Penis (tissue), 1 donor: Measurements from ENCODE around the genes CATSPERE, COX20 and EFCAB2.

DNA sequence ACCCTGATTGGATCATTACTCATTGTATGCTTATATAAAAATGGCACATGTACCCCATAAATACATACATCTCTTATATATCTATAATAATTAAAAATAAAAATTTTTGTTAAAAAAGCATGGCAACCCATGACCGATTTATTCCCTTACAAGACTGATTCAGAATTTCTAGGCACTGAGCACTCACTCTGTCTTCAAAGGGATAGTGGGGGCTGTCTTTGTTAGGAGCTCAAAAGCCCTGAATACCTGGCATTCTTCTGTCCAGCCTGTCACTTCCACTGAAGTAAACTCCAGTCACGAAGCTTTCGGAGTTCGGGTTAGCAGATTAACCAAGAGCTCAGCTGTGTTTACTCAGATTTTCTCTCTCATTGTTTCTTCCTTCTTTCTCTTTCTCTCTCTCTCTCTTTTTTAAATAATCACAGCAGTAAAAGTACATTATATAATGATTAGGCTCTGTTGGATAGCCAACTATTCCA, 9.2 kb downstream of the C1orf100 start:
- PRO-cap = no peak

DNA sequence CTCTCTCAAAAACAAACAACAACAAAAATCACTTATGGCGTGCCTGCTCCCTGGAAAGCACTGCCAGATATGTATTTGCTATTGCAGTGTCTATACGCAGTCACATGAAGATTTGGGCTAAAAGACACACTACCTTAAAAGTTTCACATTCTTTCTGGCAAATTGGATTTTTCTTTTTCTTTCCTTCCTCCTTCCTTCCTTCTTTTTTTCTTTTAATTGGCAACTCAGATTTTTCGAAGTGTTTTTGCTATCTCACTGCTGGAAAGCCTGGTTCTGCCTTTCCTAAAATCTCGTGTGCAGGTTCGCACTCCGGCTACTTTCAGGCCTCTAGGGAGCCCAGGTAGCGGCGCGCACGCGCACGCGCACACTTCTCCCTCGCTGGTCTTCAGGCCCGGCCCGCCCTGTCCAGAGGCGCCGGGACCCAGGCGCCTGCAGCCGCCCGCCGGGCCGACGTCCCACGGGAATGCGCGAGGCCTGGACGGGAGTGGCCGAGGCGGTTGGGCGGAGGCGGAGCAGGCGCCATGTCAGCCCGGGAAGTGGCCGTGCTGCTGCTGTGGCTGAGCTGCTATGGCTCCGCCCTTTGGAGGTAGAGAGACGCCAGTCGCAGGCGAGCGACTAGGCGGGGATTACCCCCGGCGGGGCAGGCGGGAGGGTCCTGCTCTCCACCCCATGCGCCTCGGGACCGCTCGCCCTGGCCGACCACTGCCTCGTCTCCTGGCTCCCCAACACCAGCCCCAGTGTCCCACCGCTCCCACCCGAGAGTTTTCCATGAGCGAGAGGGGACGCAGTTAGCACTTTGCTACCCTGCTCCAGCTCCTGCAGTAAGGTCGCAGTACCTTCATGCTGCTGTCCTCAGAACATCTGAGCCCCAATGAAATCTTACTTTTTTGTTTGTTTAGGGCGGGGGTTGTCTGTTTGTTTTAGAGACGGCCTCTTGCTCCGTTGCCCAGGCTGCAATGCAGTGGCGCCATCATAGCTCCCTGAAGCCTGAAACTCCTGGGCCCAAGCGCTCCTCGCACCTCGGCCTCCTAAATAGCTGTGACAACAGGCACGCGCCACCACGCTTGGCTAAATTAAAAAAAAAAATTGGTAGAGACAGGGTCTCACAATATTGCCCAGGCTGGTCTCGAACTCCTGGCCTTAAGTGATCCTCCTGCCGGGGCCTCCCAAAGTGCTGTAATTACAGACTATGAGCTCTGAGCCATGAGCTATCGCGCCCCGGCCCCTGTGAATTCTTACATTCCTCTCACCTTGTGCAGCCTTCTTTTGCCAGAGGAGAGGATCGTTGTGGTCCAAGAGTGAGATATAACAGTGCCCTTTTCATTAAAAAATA, at the start of gene CATSPERE:
CATSPERE (plus strand) TSS at position 365 of the 1,333 bp plus-strand sequence.
- PRO-cap = bidirectional peak, plus-strand start at position 408 of the sequence, minus-strand start at position 329 of the sequence; bidirectional peak, plus-strand start at position 618 of the sequence, minus-strand start at position 465 of the sequence

GRCh38 chr1:244614134-244614961, 38.6 kb upstream of the DESI2 start:
- PRO-cap = no peak

DNA sequence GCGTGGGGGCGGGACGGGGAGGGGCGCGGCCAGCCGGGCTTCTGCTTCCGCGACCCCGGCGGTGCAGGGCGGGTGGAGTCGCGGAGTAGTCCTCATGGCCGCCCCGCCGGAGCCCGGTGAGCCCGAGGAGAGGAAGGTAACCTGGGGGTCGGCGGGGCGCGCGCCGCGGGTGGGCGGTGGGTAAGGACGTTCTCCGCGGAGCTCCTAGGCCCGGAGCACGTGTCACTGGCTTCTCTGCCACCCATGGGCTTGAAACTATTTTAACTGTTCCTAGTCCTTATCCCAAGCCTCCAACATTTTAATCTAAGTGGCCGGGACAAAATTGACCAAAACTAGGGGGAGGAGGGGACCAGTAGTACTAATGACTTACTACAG, at the start of gene COX20:
COX20 (plus strand) TSS at position 38 of the 375 bp plus-strand sequence.
- PRO-cap = bidirectional peak, plus-strand start at position 38 of the sequence, minus-strand start outside the sequence

DNA sequence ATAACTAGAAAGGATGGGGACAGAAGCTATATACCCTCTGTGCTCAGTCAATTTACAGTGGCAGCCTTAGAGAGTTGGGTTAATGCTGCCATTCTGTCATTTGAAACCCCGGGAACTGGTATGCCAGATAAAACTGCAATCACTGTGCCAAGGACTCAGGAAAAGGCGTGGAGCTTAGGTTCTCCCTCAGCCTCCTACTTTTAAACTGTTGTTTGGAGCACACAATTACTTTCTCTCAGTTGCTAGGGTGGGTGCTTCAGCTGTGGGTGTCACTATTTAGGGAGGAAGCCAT, 15.1 kb upstream of the EFCAB2 start:
- PRO-cap = no peak

GRCh38 chr1:244969570-244970272, at the start of gene EFCAB2:
TSS of gene EFCAB2 (plus strand) at chr1:244969682.
- PRO-cap = bidirectional peak, plus-strand start at chr1:244969779, minus-strand start at chr1:244969981; bidirectional peak, plus-strand start at chr1:244970139, minus-strand start at chr1:244970228

- PRO-cap = no peak
Observed at GRCh38 chr1:245091659-245092401, 63.0 kb upstream of the KIF26B start.

DNA sequence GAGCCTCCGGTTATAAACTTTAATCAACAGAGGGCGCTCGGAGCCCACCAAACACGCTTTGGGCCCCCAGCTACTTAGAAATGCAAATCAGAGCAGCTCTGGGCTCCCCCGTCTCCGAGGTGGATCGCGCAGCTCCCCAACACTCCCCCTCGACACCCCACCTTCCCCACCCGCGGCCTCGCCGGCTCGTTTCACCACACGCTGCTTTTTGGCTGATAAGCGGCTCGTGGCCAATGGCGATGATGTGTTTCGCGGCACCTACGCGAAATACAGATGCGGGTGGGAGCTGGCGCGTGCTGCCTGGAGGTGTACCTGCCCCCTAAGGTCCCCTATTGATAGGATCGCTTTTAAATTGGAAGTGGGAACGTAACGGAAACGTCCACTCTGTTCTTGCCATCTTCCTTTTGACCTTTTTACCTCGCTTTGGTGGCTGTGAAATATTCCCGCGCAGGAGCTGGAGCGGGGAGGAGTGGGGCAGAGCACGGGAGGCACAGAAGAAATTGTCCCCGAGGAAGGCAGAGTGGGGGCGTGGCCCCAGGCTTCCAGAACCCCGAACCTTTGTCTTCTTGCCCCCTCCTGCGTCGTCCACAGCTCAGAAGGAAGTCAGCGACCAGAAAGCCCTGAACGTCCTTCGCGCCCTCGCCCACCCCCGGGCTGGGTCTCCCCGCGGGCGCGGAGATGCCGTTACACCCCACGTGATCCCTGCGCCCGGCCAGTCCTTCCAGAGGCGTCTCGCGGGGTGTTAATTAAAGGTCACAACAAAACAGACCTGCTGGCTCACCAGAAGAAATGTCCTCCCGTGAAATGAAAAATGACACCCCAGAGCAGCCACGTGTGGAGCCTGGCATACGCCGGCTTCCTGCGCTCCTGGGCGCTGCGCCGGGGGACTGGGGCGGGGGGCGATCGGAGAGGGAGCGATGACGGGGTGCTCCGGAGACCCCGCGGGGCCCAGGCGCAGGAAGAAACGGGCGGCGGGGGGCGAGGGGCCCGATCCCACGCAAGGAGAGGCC, 1.3 kb upstream of the KIF26B start:
- PRO-cap = no peak

DNA sequence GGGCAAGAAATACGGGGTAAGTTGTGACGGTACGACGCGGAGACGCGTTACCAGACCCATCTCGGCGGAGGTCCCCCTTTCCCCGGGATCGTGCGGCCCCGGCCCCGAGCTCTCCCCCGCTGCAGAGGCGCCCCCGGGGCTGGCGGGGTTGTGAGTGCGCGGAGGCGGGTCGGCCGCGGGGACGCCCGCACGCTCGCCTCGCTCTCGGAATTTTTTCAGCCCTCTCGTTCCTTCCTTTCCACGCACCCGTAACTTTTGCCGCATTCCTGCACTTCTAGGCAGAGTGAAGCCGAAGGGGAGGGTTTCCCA, 641 bp downstream of the KIF26B start:
- PRO-cap = no peak

- PRO-cap = no peak
Observed at GRCh38 chr1:245702377-245702818, 547.6 kb downstream of the KIF26B start.

DNA sequence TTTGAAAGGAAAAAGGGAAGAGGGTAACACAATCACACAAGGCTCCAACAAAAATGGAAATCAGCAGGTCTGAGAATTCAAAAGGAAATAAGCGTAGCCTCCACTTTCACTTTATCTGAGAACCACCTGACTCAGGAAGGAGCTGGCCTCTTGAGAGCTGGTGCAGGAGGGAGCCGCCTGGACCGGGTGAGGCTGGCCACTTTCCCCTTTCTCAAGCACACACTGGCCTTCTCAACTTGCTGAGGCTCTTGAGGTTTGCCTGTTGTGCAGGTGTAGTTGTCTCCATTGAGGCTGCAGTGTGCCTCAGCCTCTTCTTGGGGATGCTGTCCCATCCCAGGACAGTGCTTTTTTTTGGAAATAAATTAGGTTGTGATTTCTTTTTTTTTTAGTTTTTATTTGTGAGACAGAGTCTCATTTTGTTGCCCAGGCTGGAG, 653.6 kb downstream of the KIF26B start:
- PRO-cap = no peak

DNA sequence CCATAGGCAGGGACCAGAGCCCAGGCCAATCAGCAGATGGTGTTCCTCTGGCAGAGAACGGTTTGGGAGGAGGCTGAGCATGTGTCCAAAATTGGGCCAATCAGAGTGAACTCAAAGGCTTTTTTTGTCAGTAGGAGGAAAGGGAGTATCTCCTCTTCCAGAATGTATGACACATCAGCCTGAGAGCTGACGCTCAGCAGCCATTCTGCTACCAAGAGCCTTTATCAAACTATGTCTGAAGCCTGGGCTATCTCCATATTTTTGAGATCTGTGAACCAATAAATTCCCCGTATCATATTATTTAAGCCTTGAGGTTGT, 518.4 kb downstream of the SMYD3 start:
- PRO-cap = no peak

DNA sequence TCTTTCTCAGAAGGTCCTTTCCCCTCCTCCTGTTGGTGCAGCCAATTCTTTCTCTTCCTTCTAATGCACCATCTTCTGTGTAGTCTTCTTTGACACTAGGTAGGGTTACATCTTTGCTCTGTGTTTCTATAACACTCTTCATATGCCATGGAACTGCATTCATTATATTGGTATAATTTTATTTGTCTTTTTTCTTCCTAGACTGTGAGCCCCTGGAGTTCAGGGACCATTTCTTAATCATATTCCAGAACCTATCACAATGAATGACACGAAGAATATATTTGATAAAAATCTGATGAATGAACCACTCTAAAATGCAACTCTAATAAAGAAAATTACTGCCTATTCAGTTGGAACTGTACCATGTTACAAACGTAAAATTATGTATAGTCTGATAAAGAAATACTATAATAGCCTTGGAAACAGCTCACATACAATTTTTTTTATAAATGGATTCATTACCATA, 398.2 kb downstream of the SMYD3 start:
- PRO-cap = no peak

GRCh38 chr1:246120485-246121237, 386.4 kb downstream of the SMYD3 start:
- PRO-cap = no peak

DNA sequence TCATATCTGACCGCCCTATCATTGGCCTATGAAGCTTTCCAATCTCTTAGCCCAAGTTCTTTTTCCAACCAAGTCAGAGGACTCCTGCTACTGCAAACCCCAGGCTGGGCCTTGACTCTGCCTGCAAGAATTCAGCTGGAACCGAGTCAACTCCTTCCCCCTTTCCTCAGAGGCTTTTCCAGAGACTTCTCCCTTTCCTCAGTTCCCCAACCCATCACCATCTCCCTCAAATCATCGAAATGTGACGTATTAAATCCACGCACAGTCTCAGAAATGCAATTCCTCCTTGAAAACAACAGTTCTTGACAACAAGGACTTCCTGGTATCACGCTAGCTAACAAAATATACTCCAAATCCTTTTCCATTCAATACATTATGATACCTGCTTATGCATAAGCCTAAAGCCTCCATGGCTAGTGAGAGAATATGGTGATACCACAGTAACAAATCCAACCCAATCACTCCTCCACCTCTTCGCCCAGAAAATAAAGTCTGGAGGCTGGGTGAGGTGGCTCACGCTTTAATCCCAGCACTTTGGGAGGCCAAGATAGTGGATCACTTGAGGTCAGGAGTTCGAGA, 304.6 kb downstream of the SMYD3 start:
- PRO-cap = no peak

- PRO-cap = no peak
Observed at GRCh38 chr1:246293701-246294783, 213.0 kb downstream of the SMYD3 start.

DNA sequence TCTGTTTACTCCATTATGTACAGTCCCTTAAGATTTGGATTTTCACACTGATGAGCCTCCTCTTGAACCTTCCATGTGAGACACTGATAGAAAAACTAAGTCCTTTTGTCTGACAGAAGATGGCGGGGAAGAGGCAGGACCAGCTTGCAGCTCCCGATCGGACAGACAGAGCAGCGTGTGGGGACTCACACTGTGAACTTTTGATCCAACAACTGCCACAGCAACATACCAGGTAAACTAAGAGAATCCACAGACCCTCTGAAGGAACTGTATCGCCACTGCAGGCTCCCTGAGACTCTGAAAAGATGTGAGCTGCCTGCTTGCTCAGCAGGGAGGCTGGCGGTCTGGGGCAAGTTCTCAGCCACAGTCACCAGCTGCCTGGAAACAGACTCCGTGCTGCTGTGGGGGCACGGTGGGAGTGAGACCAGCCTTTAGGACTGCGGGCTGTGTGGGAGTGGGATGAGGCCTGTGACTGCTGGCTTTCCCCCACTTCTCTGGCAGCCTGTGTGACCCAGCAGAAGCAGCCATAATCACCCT, 151.8 kb downstream of the SMYD3 start:
- PRO-cap = no peak

- PRO-cap = no peak
Observed at GRCh38 chr1:246553866-246554862, 11.9 kb downstream of the TFB2M start.

DNA sequence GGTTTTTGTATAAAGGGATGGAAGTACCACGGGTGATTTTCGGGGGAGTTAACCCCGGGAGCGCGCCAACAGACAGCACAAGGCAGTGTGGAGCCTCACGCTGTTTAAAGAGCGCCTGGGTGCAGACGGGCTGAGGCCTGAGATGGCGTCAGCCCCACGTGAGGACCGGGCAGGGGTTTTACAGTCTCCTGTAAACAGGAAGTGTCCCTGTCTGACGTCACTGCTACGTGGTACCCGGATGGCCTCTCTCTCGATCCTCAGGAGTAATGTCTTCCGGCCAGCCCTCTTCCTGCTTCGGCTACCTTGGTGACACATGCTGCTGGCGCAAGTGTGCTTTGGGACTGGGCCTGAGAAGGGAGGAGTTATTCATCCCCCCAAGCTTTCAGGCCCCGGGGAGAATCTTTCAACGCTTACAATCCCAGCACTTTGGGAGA, 41.2 kb downstream of the CNST start:
- PRO-cap = no peak

DNA sequence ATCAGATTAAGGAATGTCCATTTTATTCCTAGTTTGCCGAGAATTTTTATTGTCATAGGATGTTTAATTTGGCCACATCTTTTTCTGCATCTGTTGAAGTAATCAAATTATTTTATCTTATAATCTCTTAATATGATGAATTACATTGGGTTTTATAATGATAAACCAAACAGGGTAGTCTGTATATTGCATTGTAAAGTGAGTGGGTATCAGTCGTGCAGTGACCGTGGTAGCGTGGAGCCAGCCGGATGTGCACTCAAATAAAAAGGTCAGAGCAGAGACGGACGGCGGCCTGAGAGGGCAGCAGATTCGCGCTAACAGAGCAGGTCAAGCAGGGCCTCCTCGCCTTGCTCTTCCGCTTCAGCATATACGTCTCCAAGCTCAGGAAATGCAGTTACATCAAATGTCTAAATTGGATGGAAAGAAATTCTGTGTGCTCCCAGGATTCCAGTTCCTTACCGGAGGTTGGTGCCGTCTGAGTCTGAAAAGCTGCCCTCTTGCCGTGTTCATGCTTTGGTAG, 51.5 kb downstream of the SCCPDH start:
- PRO-cap = no peak